Hair follicle dermal papilla cell (primary cell): Measurements from ENCODE around the genes NDP, ZNF674, JADE3, RBM10 and ZNF41.

DNA sequence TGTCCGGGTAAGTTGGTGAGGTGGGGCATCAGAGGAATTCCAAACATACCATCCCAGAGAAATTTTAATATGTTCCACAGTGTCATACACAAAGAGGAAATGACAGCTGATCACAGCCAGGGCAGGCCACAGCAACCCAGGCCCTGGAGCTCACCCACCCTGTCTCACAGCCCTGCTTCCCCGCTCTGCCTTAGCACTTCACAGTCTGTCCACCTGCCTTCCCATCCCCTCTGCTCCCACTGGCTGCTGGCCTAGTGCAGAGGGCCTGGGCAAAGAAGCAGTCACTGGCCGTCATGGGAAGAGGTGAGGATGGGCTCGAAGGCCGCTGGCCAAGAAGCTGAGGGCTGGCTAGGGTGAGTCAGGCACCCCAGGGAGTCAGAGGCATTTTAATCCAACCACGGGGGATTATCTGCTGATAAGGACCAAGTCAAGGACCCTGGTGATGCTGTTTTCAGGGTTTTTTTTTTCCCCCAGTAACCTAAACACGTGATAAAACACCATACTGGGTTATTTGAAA lies 3.1 kb downstream of the NDP start:
- CAGE, long polyA plus RNA = no peak

DNA sequence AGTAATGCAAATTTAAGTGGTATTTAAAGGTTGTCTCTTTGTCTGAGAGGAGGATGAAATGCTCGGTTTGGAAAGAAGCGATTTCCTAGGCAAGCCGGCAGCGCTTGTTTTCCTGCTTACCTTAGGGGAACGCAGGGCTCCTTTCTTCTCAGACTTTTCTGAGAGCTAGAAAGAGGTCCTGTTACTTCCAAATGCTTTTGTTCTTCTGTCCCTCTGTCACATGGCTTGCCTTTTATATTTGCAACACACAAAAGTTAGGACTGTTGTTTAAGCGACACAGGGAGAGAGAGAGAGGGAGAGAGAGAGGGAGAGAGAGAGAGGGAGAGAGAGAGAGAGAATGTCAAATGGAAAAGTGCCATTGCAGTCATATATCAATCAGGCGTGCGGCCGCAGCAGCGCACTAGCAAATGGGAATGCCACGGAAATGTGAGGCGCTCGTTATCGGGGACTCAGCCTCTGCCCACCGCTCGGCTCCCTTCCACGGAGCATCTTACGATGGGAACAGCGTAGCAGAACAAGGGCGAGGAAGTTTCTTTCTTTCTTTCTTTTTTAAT lies at the start of gene NDP:
Gene NDP, minus strand, starts transcription at position 207 of the 554 bp plus-strand sequence.
- CAGE, long polyA plus RNA = no peak

DNA sequence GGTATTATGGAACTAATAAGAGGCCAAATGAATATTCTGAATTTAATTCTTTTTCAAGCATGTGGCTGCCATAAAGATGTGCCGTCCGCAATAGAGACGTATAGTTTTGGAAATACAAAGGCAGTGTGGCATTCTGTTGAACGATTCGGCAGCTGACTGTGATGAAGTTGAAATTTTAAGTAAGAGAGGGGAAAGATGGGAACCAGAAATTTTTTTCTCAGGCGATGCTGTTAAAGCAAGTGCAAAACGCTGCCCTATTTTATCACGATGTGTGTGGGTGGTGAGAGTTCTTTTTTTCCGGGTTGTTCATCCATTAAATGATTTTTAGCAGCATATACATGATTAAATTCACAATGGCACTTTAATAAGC lies 533 bp upstream of the NDP start:
- CAGE, long polyA plus RNA = no peak

- CAGE, long polyA plus RNA = no peak
These were observed 38.5 kb downstream of the KDM6A start for GRCh38 chrX:44911408-44911884.

GRCh38 chrX:45000265-45001136 lies 127.5 kb downstream of the KDM6A start:
- CAGE, long polyA plus RNA = no peak

DNA sequence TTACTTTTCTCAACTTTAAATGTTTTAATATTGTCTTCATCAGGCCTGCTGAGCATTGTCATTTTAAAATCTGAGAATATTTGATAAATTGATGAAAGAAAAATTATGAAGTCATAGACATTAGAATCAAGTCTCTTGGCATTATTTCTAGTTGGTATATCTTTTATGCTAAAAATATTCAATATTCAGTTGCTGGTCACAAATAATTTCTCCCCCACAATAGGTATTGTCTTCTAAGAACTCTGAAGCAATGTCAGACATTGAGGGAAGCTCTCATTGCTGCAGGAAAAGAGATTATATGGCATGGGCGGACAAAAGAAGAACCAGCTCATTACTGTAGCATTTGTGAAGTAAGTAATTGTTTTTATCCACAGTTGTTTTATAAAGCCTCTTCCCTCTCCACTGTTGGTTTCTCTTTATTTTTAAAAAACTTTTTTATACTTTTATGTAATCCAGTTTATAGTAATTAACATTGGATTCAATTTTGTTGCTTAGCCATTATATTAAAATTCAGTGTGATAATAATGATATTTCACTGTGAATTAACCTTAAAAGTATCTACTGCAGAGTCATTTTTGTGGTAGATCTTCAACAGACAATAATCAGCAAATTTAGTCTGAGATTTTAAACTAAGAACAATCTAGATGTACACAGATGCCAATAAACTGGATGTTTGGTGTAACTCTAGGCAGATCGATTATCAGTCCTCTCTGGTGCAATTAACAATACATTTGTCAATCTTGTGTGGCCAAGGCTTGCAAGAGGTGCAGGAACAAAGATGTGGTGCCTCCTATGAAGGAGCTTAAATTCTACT lies 93.3 kb downstream of the DIPK2B start:
- CAGE, long polyA plus RNA = no peak

DNA sequence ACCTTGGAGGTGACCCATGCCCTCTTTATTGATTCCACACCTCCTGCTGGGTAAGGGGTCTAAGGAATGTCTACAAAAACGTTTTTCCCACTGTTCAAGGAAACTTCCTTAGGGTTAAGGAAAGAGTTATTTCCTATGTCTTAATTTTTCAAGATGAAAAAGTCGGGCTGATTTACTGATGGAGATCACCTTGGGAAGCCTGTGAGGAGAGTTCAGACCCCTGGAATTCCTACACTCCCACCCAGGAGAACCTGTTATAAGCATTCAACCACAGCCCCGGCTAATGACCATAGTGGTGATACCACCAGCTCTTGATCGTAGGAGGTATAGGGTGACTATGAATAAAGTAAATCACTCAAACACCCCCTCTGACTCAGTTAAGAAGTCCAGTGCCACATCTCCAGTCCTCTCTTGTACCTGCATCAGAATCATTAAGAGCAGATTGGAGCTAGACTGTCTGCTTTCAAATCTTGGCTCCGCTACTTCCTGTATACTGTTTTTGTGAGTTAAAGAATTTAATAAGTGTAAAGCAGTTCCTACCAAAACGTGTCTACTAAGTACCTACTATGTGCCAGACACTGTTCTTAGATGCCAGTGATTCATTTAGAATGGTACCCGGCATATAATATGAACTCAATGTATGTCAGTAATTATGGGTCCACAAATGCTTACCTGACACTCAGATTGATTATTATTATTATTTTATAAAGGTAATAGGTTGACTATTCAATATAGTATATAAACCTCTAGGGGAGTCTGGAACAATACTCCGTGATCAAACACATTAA lies 565.1 kb upstream of the DIPK2B start:
- CAGE, long polyA plus RNA = no peak

GRCh38 chrX:45766688-45767627 lies 566.3 kb upstream of the DIPK2B start:
- CAGE, long polyA plus RNA = no peak

- CAGE, long polyA plus RNA = no peak
These were observed 606.9 kb upstream of the DIPK2B start for GRCh38 chrX:45807538-45807935.

GRCh38 chrX:45851788-45852346 lies 595.2 kb upstream of the KRBOX4 start:
- CAGE, long polyA plus RNA = no peak

- CAGE, long polyA plus RNA = no peak
These were observed 120.2 kb upstream of the KRBOX4 start for GRCh38 chrX:46326855-46327279.

DNA sequence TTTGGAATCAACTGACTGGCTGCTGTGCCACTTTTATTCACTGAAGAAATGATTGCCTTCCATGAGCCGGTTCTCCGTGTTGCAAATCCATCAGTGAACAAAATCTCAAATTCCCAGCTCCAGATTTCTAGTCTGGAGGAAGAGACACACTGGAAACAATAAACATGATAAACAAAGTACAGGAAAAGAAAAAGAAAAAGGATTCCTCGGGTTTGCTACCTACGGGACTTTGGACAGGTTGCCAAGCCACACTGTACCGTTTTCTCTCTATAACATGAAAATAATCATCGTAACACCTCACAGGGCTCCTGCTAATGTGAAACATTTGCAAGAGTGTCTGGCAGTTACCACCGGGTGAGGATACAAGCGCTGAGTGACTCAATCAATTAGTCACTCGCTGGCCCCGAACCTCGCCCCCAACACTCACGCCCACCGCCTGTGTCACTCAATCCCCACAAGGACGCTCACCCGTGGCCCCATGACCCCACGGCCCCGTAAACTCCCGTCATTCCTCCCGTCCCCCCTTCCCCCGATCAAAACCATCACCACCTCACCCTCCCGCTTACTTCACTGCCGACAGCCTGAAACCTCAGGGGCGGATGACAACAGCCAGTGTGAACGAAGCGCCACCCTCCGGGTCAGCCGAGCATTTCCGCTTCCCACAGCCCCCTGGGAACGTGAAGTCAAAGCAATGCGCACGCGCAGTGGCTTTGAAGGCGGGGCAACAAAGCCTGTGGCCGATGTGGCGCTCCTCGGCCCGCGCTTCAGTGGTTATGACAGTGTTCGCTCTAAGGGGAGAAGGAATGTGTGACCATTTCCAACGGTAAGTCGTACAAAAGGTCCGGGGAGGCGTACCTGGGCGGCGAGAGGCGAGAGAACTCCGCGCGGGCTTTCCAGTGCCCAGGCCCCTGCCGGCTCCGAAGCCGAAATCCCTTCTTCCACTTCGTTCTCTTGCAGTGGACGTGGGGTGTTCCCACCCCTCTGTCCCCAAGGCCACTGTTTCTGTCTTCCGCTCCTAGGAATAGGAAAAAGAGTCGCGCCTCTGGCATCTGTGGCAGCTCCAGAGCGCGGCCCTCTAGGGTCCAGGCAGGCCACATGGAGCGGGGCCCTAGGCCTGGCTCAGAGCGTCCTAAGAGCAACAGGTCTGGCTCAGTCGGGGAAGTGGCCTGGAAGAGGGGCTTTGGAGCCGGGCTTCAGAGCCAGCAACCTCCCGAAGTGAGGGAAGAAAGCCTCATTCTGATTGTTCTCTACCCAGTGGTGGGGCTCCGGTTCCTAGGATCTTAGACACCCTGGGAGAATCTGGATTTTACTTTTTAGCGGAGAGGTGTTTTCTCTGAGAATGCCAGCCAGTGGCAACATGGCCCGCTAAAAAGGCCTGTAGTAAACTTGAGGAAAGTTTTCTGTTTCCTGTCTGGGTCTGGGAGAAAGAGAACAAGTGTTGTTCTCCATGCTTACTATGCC lies at the start of gene ZNF674:
Gene ZNF674, minus strand, starts transcription at position 617 of the 1,461 bp plus-strand sequence.
- CAGE, long polyA plus RNA = no peak

- CAGE, long polyA plus RNA = no peak
These were observed 1.4 kb downstream of the RP2 start for GRCh38 chrX:46838153-46838706.

DNA sequence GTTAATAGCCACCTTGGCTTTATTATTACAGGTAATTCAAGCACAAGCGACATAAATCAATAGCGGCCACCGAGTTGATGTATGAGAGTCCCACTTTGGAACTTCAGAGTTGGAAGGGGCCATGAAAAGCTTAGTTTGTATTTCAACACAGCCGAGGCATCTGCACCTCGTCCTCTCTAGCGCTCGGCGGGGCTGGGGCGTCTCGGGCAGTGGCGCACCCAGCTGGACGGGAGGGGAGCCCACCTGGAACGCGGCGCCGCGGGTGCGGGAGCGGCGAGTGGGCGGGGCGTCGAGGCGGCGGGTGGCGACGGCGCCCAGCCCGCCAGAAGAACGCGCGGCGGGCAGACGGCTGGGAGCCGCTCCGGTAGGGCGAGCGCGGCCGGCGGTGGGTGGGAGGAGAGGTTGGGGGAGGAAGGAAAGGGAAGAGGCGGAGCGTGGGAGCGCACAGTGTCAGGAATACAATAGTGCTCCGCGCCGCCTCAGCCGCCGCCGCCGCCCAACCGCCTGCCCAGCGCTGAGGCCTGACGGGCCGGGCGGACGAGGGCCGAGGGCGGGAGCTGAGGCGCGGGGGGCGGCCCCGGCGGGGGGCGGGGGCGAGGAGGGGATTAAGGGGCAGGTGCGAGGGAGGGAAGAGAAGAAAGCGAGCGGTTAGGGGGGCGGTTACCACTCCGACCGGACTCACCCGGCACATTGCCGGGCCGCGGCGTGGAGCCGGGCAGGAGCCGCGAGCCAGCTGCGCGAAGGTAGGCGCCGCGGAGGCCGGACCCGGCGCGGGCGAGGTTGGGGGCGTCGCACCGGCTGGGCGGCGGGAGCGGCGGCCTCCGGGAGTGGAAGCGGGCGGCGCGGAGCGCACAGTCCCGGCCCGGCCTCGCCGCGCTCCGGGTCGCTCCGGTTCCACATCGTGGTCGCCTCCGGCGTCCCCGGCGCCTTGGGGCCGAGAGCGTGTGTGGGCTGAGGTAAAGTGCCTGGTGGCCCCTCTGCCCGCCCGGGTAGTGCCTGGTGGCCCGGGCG lies at the start of gene JADE3:
Gene JADE3, plus strand, starts transcription at position 445 of the 1,011 bp plus-strand sequence.
- CAGE, long polyA plus RNA = no peak

GRCh38 chrX:47144959-47145975 lies at the start of gene RBM10:
Gene RBM10 (plus strand): TSS chrX:47145221.
- CAGE, long polyA plus RNA = no peak

DNA sequence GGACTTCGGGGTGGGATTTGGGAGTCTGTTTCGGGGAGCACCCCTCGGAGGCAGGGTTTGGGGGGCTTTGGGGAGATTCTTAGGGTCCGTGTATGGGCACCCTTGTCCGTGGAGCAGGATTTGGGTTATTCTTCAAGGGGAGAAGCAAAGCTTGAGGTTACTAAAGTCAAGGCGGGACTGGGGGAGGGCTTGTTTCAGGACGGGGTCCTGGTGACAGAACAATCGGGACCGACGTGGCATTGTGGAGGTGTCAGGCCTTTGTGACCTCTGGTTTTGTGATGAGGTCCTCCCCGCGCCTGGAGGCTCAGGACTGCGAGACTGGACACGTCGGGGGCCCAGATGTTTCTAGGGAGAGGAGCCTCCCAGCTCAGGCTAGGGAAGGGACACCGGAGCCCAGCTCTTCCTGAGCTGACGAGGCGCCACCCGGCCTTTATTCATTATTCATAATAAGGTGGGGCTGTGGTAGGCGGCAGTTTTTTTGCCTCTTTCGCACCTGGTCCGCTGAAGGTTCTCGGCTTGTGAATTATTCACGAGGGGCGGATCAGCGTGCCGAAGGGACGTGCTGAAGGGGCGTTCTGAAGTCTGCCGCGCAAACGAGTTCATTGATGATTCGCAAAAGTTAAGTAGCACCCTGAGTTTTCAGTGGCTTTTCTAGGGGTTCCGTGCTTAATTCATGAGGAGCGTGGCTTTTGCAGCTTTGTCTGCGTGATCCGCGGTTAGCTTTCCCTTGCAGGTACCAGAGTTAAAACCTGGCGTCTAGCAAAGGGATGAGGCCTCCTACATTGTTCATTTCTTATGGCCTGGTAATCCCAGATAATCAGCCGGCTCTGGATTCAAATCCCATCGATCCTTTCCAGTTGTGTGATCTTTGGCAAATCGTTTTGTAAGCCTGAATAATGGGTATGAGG lies 2.3 kb upstream of the UBA1 start:
- CAGE, long polyA plus RNA = no peak

- CAGE, long polyA plus RNA = no peak
These were observed 6.2 kb upstream of the CDK16 start for GRCh38 chrX:47212367-47212689.

GRCh38 chrX:47247614-47248456 lies 15.0 kb downstream of the USP11 start:
- CAGE, long polyA plus RNA = no peak

DNA sequence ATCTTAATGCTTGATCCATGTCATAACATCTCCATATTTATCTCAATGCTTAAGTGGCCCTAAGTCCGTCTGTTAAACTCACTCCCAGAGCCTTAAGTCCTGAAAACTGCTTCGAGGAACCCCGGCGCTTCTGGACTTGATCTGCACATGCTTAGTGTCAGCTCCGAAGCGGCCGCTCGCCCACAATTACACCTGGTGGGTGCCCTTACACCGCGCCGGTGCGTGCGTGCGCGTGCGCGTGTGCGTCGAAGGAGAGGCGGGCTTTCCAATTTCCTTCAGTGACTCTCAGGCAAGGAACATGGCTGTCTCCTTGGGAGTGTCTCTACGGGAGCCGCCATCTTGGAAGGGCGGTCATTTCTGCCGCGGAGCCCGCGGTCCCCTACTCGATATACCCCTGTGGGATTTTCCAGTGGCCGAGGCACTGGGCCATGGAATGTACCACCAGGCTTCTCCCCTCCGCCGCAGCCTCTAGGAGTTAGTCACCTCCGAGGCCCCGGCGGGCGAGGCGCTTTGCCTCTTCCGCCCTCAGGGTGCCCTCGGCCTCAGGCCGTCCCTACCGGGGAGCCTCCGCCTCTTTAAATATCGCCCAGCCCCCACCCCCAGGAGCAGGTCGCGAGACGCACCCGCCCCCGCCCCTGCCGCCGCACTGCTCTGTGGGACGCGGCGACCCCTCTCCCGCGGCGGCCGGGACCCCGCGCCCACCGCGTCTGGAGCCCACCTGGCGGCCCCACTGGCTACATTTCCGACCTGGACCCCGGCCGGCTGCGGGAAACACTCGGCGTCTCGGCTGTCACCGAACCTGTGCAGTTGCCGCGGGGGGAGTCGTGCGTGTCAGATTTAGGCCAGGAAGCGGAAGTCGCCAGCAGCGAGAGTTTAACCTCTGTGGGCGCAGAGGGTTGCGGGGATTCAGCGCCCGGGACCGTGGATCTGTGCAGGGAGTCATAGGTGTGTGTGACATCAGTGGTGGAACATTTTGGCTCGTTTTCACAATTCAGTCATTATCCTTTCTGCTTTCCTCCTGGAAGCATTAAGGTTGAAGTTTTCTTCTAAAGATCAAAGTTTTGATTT lies at the start of gene ZNF41:
Gene ZNF41, minus strand, starts transcription at position 846 of the 1,068 bp plus-strand sequence.
- CAGE, long polyA plus RNA = no peak

GRCh38 chrX:47554855-47555067 lies 6.2 kb upstream of the ARAF start:
- CAGE, long polyA plus RNA = no peak